Neural cell (in vitro differentiated cells): ENCODE data around the genes PSME2, TM9SF1, TGM1 and KHNYN.

GRCh38 chr14:24113642-24113819, 1.0 kb upstream of the DCAF11 start:
- RAMPAGE, long total RNA, result no peak

GRCh38 chr14:24146461-24147415, at the start of gene PSME2:
PSME2 (minus strand) TSS chr14:24146610.
- RAMPAGE, long total RNA, result start-site peak on the minus strand at chr14:24146603-24146666, 323 and 114 reads in 2 replicates; start-site peak on the minus strand at chr14:24147249-24147288, 234 and 130 reads in 2 replicates

- RAMPAGE, long total RNA, result no peak
These were observed 936 bp downstream of the IRF9 start for GRCh38 chr14:24161886-24162515.

DNA sequence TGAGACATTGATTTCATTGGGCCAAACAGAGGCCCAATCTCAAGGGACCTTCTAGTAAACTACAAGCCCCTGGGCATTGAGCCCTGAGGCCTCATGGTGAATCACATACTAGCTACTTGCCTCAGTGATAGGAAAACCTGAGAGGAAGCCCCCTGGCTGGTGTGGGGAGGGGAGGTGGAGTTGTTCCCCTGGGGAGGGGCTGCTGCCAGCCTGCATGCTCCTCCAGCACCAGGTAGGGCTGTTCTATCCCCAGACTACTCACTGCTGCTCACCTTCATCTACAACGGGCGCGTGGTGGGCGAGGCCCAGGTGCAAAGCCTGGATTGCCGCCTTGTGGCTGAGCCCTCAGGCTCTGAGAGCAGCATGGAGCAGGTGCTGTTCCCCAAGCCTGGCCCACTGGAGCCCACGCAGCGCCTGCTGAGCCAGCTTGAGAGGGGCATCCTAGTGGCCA, 3.3 kb downstream of the IRF9 start:
- RAMPAGE, long total RNA, result no peak

DNA sequence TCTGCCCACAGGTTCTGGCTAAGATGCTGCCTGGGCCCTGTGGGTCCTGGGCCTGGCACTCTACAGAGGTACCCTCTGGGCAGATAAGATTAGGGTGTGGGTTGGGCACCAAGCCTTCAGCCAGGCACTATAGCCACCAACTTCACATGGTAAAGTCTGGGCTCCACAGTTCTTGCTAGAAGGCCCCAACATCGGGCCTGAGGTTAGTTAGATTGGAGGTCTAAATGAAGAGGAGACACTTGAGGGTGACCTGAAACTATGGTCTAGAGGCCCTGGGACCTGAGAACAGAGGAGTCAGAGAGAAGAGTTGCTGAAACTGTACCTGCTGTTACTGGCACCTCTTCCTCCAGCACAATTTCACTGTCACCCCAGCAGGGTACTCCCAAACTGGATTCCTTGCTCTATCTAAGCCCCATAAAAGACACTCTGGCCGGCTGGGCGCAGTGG, 5.2 kb upstream of the REC8 start:
- RAMPAGE, long total RNA, result no peak

DNA sequence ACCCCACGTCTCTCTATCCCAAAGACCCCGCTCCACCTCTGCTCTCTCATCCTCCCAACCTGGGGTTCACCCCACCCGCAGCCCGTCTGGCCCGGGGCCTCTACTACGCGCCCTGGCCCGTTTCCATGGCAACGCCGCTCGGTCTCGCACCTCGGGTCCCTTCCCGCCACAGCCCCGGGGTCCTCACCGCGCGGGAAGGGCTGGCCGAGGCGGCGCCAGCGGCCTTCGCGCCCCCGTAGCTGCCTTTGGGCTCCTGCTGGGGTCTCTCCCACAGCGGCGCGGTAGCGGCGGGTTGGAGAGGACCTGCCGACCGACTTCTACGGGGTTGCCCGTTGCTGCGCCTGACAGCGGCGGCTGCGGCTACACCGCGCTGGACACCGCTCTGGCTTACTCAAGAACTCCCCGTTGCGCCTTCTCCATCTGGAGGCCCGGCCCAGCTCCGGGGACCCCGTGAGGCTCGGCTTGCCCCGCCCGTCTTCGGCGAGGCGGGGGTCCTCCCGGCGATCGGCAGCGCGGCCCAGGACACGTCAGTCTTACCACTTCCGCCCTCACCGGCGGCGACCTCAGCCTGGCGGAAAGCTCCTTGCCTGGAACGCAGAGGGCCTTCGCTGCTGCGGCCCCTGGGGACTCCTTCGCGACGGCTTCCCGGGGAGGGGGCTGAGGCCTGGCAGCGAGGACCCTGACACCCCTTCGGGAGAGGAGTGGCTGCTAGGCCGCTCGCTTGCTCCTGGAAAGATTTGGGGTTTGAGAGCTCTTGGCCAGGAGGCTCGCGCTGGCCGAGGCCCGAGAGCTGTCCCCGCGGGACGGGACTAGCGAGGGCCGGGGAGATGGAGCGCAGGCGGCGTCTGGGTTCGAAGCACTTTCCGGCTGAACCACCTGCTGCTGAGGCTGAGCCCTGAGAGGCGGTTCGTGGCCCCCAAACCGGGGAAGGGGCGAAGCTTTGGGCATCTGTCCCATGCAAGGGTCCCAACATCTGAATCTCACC, at the start of gene TM9SF1:
TSS of gene TM9SF1 (minus strand) at position 283 of the 985 bp plus-strand sequence.
- RAMPAGE, long total RNA, result no peak

GRCh38 chr14:24262881-24263828, at the start of gene TGM1:
TGM1 (minus strand) TSS chr14:24263177.
- RAMPAGE, long total RNA, result no peak

- RAMPAGE, long total RNA, result no peak
These were observed 1.3 kb downstream of the DHRS1 start for GRCh38 chr14:24298243-24298689.

DNA sequence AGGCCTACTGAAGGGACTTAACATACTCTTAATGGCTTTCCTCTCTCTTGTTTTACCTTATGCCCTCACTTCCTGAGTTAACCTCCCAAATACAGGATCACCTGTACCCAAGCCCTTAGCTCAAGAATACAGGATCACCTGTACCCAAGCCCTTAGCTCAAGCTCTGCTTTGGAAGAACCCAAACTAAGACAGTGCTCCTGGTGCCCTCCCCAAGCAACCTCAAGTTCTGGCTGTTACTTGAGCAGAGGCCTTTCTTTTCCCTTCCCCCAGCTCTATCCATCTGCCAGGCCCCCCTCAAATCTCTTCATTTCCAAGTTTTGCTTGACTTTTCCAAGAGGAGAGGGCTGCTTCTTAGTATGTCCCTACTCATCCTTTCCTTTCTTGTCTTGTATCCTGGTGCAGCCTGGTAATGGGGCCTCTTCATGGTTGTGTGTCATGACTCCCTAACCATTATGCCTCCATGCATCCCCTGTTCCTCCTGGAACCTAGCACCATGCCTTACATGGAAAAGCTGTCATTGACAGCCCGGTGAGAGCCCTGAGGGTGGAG, 687 bp upstream of the LTB4R2 start:
- RAMPAGE, long total RNA, result no peak

DNA sequence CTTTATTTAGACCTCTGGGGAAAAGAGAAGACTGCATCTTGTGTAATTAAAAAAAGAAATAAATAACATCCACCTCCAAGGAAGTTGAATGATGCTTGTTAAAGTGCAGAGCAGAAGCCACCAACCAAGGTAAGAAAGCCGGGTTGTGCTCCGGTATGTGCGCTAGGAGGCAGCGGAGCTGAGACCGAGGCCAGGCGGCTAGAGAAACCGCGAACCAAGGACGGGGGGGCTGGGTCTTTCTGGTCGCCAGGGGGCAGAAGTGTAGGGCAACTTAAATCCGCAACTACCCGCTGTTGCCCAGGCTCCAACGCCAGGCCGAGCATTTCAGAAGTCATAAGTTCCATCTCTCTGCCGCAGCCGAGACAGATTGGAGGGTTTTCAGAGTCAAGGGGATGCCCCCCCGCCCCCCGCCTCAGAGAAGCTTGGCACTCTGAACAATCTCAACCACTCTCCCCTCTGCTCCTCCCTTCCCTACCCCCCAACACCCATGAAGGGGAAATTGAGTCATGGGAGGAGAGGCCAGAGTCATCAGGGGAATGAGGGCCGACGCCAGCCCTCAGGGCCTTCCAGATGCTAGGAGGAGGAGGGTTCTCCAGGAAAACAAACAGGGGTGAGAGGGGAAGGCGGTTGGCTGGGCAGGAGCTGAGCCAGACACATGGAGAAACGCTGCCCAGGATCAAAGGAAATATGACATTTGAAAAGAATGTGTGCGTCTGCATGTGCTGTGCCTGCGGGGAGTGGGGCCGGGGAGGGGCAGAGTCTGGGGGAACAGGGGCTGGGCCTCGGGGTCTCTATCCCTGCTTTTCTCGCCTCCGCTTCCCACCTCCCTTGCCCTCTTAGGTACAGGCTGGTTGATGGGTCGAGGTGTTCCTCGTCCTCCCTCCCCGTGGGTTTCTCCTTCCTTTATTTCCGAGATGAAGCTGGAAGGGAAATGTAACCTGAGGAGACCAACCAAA, 2.1 kb upstream of the NFATC4 start:
- RAMPAGE, long total RNA, result no peak

- RAMPAGE, long total RNA, result no peak
These were observed at the start of gene KHNYN for GRCh38 chr14:24429520-24430429. KHNYN (plus strand) TSS chr14:24429954.

GRCh38 chr14:24441682-24442145, 862 bp downstream of the SDR39U1 start:
- RAMPAGE, long total RNA, result no peak

DNA sequence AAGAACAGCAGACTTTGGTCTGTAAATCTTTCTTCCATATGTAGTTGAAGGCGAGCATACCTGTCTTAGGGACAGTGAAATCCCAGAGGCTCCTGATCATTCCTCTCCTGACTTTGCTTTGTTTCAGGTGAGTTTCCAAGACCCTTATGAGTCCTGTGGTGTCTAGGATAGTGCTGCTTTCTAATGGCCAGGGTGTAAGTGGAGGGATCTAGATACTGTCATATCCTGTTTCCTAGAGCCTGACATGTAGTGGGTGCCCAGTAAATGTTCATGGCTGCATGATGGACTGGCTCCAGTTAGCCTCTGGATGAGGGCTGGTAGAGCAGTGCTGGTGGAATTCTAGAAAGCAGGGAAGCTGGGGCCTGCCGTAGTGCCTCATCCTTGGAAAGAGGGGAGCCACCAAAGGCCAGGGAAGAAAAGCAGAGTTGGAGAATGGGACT, 748 bp downstream of the GZMB start:
- RAMPAGE, long total RNA, result no peak

DNA sequence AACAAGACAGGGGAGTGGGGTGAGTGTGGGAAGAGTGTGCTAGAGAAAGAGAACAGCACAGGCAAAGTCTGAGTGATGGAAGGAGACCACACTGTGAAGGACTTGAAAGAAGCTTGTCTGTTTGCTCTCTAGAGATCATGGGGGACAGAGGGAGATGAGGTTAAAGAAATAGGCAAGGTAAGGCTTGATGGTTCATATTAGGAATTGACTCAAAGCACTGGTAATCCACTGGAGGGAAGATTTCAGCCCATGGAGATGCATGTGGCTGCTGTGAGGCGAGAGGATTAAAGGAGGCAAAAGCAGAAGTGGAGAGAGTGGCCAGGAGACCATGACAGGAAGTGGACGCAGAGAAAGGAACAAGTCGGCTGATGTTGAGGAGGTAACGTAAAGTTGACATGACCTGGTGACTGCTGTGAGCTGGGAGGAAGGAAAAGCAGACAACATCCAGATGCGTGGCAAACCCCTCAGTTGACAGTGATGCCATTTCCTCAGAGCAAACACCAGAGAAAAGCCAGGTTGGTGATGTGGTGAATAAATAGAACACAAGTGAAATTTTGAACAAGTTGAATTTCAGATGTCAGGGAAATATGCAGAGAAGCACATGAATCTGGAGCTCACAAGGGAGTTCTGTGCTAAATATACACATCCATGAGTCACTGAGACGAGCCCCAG, 61.2 kb upstream of the GZMB start:
- RAMPAGE, long total RNA, result no peak

DNA sequence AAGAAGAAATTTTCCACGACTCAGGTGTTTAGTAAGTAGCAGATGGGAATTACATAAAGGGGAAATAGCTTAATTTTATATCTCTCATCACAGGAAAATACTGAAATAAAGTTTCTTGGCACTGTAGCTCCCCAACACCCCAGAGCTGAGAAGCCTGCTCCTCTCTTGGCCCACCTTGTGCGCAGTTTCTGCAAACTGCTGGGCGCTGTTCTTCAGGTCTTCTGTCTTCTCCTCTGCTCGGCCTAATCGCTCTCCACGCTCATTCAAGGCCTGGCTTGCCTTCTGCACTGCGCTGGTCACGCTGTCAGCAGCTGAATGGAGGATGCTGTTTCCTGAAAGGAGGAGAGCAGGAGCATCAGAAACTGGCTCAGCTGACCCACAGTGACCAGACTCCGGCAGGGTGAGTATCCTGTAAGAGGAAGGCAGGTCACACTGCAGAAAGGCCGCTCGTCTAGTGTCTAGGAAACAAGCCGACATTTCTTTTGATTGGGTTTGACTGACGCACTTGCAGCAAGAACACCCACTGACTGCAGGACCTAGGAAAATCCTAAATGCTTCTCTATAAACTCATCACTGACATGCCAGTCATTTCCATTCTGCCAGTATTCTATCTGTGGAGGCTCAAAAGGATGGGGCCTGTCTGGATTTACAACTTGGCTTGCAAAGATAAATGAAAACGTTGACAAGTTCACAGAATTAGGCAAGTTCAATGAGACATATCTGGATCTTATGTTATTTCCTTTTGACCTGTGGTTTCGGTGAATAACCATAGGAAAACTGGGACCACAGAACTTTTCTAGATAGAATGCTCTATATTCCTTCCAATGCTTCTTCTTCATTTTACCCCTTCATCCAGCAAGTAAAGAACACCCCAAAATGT, 185.1 kb upstream of the GZMB start:
- RAMPAGE, long total RNA, result no peak

- RAMPAGE, long total RNA, result no peak
These were observed 205.8 kb upstream of the GZMB start for GRCh38 chr14:24839617-24840293.

DNA sequence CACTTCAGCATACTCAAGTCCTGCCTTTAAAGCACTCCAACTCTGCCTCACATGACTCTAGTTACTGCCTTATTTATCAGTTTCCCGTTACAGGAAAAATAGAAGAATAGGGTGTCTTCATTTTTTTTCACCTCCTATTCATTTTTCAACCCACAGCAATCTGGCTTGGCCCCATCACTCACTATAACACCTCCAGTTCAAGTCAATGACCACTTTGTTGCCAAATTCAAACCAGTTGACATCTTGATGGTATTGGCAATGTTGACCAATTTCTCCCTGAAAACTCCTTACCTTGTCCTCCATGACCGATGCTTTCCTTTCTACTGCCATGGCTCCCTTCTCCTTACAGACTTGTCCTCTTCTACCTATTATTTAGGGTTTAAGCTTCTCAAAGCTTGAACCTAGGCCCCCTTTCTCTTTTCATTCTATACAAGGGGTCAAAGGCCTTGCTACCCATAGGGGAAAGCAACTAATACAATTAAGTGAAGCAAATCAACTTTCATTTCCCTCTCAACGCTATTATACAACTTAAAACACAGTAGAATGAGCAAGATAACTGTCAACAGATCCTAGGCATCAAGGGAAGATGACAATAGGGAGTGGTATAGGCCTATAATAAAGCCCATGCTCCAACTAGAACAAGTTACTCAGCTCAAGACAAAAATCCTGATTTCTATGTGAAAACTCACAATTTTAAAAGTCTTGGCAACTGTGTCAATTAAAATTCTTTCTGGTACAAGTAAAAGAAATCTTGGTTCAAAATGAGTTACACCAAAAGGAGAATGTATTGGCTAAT, 28.4 kb downstream of the STXBP6 start:
- RAMPAGE, long total RNA, result no peak

DNA sequence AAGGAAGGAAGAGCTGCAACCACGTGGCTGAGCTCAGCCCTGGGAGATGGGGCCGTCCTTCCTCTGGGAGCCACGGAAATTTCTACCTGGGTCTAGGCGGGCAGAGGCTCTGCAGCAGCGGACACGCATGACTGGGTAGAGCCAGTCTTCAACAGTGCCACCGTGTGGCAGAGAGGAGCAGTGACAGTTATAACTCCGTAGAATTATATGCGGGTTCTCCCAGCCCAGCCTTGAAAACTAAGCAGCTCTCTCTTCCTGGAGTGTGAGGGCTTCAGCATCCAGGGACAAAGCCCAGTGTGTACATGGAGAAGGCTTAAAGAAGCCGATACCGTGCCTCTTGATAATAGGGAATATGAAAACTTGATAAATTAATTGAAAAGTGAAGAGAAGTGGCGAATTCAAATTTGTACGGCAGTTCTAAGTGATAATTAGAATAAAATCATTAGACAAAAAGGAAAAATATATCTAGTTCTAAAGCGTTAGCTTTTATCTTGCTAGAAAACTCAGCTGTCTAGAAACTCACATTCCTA, 83.0 kb upstream of the STXBP6 start:
- RAMPAGE, long total RNA, result no peak

- RAMPAGE, long total RNA, result no peak
These were observed 344.8 kb upstream of the STXBP6 start for GRCh38 chr14:25394397-25395485.

- RAMPAGE, long total RNA, result no peak
These were observed 316.3 kb downstream of the NOVA1 start for GRCh38 chr14:26281532-26281975.